GM12892 (cell line): ENCODE measurements around a stretch of chr13.

GRCh38 chr13:46290580-46290829, 78.8 kb downstream of the LRRC63 start:
- RRBS = no CpG with 5 or more reads among the region's 3 CpGs

- RRBS = no CpG with 5 or more reads among the region's 5 CpGs
Measured at GRCh38 chr13:46320378-46321045, 66.5 kb downstream of the RUBCNL start.

DNA sequence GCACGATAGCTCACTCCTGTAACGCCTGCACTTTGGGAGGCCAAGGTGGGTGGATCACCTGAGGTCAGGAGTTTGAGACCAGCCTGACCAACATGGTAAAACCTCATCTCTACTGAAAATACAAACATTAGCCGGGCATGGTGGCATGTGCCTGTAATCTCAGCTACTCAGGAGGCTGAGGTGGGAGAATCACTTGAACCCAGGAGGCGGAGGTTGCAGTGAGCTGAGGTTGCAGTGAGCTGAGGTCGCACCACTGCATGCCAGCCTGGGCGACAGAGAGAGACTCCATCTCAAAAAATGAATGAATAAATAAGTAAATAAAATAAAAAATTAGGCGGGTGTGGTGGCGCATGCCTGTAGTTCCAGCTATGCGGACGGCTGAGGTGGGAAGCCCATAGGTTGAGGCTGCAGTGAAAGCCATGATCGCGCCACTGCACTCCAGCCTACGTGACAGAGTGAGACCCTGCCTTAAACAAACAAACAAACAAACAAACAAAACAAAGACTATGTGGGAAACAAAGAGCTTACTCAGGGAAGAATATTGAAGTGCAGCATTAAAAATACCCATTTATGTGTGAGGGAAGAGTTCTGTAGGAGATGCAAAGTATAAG, 4.7 kb downstream of the LRCH1 start:
- RRBS = no CpG with 5 or more reads among the region's 13 CpGs

DNA sequence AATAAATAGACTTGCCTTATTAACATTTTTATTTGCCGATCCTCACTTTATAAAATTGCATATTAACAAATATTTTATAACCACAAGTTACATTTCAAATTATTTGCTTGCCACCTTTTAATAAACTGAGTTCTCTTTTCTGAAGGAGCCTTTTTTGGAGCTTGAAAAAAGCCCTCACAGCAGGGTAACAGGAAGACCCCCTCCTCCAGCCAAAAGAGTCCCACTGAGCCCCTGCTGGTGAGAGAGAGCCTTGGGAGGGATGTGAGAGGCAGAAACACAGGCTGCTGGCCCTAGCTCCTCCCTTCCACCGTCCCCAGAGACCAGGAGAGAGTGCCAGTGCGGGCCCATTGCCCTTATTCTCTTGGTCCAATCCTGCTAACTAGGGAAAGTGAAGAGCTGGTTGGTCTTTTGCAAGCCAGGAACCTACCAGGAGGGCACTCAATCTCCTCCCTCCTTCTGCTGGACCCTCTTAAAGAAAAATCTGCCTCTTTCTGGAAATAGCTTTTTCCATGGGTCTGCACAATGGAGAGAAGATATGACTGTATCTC, 113.7 kb downstream of the LRCH1 start:
- RRBS = no CpG with 5 or more reads among the region's 3 CpGs

- RRBS = no CpG with 5 or more reads among the region's 2 CpGs
Measured at GRCh38 chr13:46878404-46878926, 18.4 kb downstream of the HTR2A start.

GRCh38 chr13:47110787-47111523, 214.1 kb upstream of the HTR2A start:
- RRBS = no CpG with 5 or more reads among the region's 20 CpGs

DNA sequence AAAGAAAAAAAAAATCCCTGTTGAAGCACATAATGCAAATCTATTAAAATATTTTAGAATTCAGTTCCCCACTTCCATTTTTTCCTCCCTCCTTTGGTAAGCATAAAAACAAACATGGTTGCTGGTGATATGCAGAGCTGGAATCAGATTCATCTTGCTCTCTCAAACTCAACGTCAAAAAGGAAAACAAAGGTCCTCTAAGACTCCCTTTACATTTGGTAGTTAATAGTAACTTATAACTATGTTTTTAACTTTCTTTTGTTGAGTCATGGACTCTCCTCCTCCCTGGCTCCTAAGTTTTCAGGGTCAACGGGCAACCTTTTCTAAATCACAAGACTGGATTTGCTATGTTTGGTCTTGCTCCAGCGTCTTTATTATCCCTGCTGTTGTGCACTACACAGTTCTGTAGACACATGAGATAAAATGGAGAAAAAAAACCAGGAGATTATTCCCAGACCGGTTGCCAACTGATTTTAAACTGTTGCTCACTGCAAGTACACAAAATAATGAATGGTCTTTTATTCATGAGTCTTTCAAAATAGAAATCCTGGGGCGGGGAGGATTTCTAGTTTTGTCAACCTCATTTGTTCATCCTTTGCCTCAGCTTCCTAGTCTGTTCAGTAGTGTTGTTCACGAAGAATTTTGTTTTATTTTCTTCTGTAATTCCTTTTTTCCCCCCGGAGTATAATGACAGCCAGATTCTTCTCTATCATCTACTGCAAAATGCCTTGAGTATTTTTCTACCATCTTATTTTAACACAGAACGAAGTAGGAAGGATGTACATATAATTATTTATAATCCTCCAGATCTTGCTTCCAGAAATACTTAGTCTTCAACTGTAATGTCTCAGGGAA, 1.8 kb upstream of the ITM2B start:
- RRBS = no CpG with 5 or more reads among the region's 8 CpGs

DNA sequence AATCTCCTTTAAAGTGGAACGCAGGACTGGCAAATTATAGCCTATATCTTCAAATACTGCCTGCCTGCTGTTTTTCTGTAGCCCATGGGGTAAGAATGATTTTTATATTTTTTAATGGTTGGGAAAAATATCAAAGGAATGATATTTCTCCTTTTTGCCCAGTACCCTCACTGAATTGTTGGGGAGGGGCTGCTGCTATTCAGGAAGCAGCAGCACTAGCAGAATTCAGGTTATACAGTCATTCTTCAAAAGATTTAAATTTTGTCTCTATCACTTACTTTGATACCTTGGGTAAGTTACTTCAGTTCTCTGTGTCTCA, 6.7 kb downstream of the ITM2B start:
- RRBS = no CpG with 5 or more reads among the region's 1 CpG

- RRBS = no CpG with 5 or more reads among the region's 2 CpGs
Measured at GRCh38 chr13:48253528-48254181, 20.6 kb downstream of the ITM2B start.

GRCh38 chr13:48476082-48476998, 56.5 kb downstream of the RCBTB2 start:
- RRBS = no CpG with 5 or more reads among the region's 6 CpGs

DNA sequence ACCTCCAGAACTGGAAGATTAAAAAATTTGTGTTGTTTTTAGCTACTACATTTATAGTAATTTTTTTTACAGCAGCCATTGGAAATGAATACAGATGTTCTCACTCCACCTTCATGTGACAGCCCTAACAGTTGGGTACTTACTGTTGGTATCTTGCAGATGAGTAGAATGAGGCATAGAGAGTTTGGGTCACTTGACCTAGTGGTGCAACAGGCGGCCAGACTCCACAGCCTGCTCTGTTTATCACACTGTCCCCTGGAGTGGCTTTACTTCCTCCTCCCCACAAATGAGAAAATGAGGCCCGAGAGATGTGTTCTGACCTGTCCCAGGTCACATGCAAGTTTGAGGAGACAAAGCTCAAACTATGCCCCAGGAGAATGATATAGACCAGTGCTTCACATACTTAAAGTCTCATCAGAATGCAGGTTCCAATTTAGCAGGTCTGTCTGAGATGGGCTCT, 37.3 kb upstream of the RCBTB2 start:
- RRBS = no CpG with 5 or more reads among the region's 2 CpGs

GRCh38 chr13:48581084-48581353, 48.1 kb upstream of the RCBTB2 start:
- RRBS = no CpG with 5 or more reads among the region's 4 CpGs

DNA sequence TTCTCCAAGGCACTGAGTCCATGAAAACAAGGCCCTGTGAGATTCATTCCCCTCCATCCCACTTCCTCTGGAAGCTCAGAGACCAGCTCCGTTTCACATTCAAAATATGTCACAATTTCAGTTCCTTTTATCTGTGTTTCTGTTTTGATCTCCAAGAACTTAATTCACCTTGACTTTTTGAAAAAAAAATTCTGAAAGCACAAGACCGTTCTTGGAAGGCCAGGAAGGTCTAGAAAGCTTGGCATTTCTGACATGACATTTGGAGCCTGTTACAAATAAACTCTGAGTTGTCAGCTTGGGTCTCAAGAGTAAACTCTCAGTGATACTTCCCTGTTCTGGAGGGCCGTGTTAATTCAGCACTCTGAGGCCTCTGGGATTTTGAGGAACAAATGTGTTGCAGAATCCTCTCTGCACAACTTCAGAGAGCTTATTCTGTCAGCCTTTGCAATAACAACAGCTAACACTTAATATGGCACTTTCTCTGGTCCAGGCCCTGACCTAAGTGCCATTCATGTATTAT, 6.8 kb downstream of the CYSLTR2 start:
- RRBS = no CpG with 5 or more reads among the region's 3 CpGs

DNA sequence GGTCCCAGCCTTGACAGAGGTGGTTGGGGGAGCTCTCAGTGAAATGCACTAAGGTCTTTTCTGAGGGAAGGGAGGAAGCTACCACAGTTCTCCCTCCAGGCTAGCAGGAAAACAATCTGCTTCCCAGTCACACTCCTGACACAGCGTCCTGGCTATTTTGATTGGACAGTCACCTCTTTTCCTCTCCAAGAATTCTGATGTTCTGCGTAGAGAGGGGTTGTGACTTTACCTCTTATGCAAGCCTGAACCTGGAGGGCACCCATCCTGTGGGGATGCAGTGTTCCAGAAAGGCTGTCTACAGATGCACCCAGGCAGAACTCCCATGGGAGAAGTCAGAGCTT, 128.8 kb downstream of the CYSLTR2 start:
- RRBS = no CpG with 5 or more reads among the region's 2 CpGs

- RRBS = no CpG with 5 or more reads among the region's 2 CpGs
Measured at GRCh38 chr13:48980089-48980657, 4.5 kb downstream of the FNDC3A start.

GRCh38 chr13:49136275-49136791, 83.8 kb upstream of the MLNR start:
- RRBS = no CpG with 5 or more reads among the region's 6 CpGs

GRCh38 chr13:49533926-49534417, 38.2 kb downstream of the PHF11 start:
- RRBS = no CpG with 5 or more reads among the region's 3 CpGs

GRCh38 chr13:49560790-49561595, 24.4 kb downstream of the RCBTB1 start:
- RRBS = no CpG with 5 or more reads among the region's 8 CpGs

DNA sequence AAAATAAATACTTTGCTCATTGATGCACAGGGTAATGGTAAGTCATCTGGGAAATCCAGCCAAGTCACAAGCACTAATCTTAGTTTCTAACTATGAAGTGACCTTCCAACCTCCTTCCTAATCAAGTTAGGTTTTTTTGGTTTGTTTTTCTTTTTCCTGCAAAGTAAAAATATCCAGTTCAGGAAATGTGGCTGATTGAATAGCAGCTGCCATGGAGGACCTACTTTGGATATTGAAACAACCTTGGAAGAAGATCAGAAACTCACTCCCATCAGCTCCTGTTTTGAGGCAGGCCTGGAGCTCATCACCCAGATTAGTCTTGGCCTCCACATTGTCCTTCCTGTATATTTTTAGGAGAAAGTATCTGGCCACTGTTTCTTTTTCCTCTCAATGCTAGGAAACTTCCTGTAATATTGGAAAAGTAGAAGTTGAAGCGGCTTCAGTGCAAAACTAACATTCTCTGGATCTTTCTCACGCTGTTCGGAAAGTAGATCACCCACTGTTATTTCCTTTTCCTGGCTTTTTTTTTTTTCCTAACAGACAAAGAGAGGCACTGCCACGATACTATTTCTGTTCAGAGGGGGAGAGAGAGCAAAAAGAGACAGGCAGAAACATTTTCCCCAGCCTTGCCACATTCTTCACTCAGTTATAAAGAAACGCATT, 12.2 kb upstream of the ARL11 start:
- RRBS = no CpG with 5 or more reads among the region's 5 CpGs

DNA sequence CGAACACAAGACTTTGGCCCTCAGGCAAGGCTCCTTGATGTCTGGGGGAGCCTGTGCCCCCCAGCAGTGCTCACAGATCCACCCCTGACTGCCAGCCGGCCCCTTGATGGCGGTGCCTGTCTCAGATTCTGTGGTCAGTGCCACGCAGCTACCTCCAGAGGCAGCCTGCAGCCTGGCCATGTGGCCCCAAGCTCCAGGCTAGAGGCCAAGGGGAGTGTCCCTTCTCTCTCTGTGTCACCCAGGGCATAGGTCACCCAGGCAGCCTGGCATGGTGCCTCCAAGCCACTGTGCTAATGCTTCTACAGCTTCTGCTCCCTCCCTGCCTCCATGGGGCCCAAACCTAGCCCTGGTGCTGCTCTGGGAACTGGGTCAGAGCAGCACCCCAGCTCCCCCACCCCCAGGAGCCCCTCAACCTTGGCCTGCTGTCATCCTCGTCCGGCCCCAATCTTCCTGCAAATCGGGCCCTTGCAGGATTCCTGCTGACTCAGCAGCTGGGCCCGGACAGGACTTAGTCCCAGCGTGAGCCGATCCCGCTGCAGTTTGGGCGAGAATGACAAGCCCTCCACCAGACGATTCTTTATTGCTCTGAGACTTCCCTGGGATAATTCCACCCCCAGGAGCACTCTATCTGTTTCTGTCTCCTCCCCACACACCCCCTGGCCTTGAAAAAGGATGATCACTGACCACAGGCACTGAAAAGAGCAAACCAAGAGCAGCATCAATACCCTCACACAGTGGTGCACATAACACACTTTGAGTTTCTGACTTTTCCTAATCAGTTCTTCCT, 2.7 kb upstream of the ARL11 start:
- RRBS = no CpG with 5 or more reads among the region's 13 CpGs